Zone of skin (tissue), 1 donor: ENCODE measurements around a stretch of chr5.

DNA sequence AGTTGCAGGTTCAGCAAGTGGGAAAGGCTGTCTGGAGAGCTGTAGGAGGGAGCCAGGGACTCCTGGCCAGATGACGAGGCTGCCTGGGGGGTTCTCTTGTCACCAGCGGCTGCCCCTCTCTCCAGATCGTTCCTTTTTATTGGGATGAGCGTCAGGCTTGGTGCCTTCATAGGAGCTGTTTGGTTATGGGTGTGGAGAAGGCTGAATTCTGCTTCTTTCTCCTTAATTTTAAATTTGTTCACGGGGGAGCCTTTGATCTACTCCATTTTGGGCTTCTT is 17.2 kb downstream of the SPRY4 start:
- RRBS, result no CpG with 5 or more reads among the region's 5 CpGs

DNA sequence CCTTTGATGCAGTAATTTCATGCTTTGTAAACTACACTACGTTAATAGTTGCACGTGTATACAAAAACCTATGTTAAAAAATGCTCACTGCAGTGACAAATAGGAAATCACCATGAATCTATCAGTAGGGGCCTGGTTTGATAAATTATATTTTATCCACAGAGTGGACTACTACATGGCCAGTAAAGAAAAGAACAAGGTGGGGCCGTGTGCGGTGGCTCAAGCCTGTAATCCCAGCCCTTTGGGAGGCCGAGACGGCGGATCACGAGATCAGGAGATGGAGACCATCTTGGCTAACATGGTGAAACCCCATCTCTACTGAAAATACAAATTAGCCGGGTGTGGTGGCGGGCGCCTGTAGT is 51.6 kb upstream of the SPRY4 start:
- RRBS, result no CpG with 5 or more reads among the region's 11 CpGs

DNA sequence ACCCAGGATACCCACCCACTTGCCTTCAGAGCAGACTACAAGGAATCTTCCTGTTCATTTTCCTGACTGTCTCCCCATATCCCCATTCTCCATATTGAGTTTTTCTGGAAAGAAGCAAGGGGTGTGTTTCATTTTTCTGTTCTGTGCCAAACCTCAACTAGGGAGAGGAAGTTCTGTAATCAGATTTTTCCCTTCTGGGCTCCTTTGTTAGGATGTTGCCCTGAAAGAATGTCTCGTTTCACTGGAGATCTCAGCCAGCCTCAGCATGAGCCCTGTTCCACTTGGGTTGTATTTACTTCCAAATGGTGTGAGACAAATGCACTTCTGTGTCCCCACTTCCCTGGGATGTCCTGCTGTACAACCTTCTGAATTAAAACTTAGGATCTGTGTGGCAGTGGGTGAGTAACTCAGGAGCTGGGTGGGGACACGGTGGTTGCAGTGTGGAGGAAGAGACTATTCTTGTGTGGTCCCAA is 109.0 kb upstream of the SPRY4 start:
- RRBS, result no CpG with 5 or more reads among the region's 2 CpGs

DNA sequence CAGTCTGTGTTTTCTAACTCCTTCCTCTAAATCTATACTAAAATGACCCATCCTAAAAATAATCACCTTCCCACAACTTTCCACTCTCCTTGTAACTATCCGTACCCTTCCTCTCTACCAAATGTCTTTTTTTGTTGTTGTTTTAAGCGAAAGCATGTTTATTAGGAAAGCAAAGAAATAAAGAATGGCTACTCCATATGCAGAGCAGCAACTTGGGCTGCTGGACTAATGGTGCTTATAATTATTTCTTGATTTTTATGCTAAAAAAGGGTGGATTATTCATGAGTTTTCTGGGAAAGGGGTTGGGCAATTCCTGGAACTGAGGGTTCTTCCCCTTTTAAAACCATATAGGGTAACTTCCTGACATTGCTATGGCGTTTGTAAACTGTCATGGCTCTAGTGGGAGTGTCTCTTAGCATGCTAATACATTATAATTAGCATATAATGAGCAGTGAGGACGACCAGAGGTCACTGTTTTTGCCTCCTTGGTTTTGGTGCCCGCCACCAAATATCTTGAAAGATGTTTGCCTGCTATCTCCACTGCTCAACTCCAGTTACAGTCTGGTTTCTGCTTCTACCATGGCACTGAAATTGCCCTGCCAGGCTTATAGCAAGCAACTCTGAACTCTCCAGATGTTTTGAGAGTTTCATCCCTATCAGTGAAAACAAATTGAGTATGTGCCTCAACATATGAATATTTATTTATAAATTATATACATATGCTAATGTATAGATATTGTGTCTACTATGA is 121.9 kb upstream of the SPRY4 start:
- RRBS, result no CpG with 5 or more reads among the region's 5 CpGs

DNA sequence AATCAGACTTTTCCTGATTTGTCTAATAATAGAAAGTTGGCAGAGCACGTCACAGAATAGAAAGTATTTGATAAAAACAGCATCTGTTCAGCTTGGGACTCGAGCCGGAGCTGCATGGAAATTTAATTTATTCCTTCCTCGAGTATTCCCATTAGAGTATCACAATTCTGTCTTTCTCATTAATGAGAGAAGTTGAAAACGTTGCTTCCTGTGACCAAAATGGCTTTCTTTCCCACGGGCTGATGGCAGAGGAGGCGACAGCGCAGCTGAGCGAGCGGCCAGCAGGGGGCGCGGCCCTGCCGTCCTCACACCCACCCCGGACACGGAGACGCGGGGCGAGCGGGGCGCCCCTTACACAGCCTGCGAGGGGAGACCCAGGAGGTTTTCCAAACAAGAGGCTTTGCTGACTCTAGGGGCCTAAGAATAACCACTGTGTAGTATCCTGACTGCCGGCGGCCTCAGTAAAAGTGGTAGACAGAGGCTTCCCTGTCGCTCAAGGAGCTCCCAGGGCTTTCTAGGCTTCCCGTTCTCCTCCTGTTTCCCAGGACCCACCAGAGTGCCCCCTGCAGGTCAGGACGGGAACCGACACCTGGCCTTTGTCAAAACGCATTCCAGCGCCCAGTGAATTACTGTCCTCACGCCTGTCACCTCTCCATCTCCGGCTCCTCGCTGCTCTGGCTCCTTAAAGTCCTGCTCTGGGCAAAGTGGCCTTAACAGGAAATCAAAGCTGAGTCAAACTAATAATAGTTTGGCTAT is 27.3 kb upstream of the FGF1 start:
- RRBS, result 2% methylated on average over 10 of the region's 32 CpGs

- RRBS, result no CpG with 5 or more reads among the region's 4 CpGs
Observed at GRCh38 chr5:142795260-142795741, 25.1 kb downstream of the ARHGAP26 start.

GRCh38 chr5:142796563-142797286 is 26.5 kb downstream of the ARHGAP26 start:
- RRBS, result no CpG with 5 or more reads among the region's 5 CpGs

DNA sequence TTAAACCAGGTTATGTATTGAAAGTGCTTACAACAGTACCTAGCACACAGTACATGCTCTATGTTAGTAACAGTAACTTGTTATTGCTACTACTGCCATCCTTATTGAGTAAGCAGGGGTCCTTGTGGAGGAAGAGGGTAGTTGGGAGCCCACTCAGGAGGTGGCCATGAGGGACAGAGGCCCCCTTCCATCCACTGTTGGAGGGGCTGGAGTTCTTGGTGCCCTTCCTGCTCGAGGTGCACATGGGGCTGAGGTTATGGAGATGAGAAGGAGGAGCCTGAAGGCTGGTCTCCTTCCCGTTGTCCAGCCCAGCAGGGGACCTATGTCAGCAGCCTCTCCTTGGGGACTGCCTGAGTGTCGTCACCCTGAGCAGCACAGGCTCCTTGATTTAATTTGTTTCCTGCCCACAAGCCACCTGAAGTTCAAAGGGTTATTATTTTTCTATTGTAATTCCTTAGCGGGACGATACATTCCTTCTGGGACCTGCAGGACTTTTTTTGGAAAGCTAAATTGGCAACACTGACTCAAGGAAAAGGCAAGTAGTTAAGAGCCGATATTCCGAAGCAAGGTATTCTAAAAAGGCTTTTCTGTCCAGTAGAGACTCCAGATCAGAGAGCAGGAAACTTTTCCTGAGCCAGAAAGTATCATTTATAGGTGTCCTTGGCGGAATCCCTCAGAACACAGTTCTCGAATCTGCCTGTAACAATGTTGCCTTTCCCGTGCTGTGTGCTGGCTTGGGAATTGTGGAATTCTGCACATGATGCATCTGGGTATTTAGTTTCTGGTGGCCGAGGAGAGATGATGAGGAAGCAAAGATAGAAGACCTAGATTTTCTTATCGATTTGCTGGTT is 55.2 kb downstream of the ARHGAP26 start:
- RRBS, result no CpG with 5 or more reads among the region's 12 CpGs

- RRBS, result no CpG with 5 or more reads among the region's 4 CpGs
Observed at GRCh38 chr5:142869808-142870306, 99.7 kb downstream of the ARHGAP26 start.

DNA sequence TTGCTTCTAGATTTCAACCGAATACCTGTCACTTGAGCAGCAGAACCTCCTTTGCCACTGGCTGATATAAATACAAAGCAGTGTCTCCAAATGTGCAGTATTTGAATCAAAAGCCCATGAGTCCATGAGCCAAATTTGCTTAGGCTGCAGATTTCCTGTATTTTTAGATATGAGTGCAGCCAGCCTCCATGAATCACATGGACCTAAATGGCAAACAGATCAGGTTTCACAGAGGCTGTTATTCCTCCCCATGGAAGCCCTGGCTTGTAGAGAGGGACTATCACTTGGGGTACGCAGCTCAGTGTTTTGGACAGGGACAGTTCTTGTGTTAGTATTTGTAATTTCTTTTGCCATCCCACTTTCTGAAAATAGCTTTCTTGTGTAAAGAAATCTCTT is 272.2 kb downstream of the ARHGAP26 start:
- RRBS, result no CpG with 5 or more reads among the region's 2 CpGs

DNA sequence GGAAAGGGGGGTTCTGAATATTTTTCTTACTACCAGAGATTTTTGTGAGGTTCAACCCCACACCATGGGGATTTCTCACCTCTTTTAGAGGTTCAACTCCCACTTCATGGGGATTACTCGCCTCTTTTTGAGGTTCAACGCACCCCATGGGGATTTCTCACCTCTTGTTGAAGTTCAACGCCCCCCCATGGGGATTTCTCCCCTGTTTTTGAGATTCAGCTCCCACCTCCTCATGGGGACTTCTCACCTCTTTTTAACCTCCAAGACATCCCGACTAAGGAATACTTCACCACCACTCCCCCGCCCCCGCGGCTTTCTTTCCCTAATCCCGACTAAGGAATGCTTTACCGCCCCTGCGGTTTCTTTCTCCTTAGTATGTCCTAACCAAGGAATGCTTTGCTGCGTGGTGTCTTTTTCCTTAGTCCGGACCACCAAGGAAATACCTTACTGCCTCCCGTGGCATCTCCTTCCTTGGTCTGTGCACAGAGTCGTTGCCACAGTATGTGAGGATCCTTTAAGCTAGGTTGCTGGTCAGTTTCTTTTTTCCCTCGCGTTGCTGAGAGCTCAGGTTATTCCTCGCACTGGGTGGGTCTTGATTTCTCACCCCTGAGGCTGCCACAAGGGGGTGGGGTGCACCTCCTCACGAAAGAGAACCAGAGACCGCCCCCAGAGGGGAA is 309.5 kb downstream of the NR3C1 start:
- RRBS, result no CpG with 5 or more reads among the region's 19 CpGs

GRCh38 chr5:143191573-143192314 is 211.7 kb downstream of the NR3C1 start:
- RRBS, result no CpG with 5 or more reads among the region's 10 CpGs

GRCh38 chr5:143433559-143434399 is 30.3 kb upstream of the NR3C1 start:
- RRBS, result no CpG with 5 or more reads among the region's 6 CpGs

DNA sequence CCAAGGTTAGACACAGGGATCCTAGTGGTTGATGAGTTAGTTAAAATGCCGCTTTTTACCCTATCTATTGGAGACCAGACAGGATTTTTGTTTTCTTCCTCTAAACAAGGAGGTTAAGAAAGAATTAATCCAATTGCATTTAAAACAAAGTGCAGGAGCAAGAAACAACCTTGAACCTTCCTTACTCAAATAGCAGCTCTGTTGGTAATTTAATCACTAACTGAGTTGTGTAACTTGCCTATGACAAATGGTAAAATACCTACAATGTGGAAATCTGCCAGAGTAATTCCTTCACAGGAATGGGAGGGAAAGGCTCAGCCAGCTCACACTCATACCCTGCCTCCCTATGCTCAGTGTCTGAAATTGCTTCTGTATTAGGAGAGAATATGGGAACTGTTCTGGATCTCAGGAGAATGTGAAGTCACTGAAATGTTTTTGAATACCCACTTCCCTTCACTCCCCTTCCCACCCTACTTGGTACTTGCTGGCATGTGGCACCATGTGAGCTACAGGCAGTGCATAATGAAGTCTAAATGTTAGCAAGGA is 103.7 kb upstream of the NR3C1 start:
- RRBS, result no CpG with 5 or more reads among the region's 1 CpG

- RRBS, result no CpG with 5 or more reads among the region's 5 CpGs
Observed at GRCh38 chr5:143563022-143563388, 159.5 kb upstream of the NR3C1 start.

- RRBS, result no CpG with 5 or more reads among the region's 6 CpGs
Observed at GRCh38 chr5:143629551-143630363, 182.2 kb upstream of the HMHB1 start.

DNA sequence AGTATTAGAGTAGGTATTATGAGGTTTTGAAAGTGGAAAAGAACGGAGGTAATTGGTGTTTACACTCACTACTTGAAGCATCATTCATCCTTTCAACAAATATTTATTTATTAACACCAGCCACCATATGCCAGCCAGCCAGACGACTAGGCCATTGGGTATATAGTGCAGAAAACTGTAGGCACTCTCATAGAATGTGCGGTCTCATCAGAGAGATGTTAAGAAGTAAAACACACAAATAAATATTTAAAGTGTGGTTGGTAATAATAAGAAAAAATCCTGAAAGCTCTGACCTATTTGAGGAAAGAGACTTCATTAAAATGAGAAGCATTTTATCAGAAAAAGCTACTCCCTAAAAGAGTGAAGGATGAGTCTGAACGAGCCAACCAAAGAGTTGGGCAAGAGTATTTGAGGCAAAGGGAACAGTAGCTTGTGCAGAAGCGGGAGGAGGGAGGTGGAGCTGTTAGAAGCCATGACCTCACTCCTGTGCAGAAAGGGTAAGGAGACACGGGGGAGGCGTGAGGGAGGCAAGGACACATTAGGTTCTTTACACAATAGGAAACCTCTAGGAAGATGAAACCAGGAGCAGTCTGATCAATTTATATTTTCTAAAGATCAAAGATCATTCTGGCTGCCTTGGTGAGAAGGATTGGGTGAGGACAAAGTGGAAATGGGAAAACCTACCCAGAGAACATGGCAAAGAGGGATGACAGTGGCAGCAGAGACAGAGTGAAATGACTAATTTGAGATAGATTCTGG is 29.4 kb downstream of the SH3RF2 start:
- RRBS, result no CpG with 5 or more reads among the region's 7 CpGs

GRCh38 chr5:146285985-146286697 is 52.5 kb upstream of the POU4F3 start:
- RRBS, result no CpG with 5 or more reads among the region's 3 CpGs

- RRBS, result no CpG with 5 or more reads among the region's 1 CpG
Observed at GRCh38 chr5:146470776-146471403, 23.8 kb downstream of the TCERG1 start.

GRCh38 chr5:146488445-146489533 is 27.2 kb downstream of the GPR151 start:
- RRBS, result no CpG with 5 or more reads among the region's 9 CpGs